Measurements from ENCODE around the gene HSD17B13.

GRCh38 chr4:84734837-84735214, 151.9 kb downstream of the CDS1 start:
- PRO-cap = no peak

DNA sequence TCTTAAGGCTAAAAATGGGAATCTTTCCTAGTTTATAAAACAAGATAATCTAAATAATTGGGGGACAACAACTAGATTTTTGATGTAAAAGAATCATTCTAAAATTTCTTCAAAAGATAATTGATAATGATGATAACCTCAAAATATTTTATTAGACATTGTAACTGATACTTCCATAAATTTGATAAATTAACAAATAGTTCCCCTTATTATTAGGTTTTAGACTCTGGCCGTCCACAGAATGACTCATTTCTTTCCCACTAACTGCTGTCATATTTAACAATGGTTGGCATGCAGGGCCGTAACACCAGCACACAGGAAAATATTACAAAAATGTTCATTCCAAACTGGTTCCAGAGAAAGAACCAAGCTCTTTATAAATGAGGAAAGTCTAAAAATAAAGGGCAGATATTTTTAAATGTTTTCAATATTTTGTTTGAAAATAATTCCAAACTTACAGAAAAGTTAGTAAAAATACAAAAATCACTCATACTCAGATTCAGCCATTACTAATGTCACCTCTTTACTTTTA, 28.2 kb downstream of the WDFY3 start:
- PRO-cap = bidirectional peak, plus-strand start at position 340 of the sequence, minus-strand start at position 248 of the sequence

GRCh38 chr4:84965498-84966513, 684 bp downstream of the WDFY3 start:
- PRO-cap = no peak

DNA sequence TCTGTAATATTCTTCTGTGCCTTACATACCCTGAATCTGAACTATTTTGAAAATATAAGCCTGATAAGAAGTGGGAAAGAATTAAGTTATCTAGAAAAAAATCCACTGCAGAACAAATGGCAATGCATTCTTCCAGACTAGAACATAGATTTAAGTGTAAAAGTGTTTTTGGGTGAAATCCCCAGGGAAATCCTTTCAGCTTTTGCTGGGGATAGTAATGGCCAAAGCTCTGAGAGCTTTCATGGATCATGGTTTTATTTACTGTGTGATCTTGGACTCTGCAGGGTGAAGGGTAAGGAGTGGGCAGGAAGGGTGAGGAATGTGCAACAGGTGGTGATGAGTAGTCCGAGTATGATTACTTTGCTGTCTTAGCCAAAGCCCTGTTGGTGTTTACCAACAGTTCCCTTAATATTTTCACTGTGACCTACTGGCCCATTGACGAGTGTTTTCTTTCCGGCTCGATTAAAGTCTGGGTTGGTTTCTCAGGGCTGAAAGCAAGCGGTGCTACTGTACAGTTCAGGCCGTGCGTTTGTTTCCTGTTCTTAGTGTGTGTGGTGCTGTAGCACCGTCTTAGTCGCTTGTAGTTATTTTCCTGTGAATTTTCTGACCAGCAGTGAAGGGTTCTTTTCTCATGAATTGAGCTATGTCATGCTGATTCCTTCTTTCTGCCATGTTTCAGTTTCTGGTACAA, 2.5 kb downstream of the ARHGAP24 start:
- PRO-cap = no peak

GRCh38 chr4:85932273-85932742, 427.5 kb downstream of the MAPK10 start:
- PRO-cap = no peak

DNA sequence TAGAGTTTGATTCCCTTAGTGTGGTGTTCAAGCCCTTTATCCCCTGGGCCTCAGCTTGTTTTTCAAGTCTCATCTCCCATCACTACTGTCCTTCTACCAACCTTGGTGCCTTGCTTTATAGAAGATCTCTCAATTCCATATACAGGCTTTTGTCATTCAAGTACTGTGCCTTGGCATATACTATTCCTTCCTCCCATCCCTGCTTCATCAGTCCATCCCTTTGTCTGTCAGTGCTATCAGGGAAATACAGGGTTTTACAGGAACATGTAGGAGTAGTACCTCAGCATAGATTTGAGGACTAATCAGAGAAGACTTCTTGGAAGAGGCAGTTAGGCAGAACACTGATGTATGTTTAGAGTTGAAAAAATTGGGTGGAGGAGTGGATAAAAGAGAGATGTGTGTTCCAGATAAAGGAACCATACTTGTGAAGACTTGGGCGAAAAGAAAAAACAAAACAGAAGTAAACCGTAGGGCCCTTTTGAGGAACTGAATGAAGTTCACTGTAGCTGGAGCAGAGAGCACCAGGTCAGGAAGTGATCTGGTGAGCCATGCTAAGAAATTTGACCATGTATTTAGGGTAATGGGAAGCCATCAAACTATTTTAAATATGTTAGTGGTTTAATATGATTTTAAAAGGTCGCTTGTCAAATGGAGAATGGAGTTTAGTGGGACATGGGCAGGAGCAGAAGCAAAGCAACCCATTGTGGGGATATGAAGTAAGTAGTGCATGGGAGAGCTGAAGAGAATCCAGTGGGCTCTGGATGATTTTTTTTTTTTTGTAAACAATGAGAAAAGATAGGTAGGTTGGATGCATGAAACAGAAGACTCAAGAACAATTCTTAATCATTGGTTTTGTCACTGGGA, 32.3 kb downstream of the AFF1 start:
- PRO-cap = no peak

- PRO-cap = no peak
Measured at GRCh38 chr4:87012681-87013276, 78.0 kb downstream of the AFF1 start.

DNA sequence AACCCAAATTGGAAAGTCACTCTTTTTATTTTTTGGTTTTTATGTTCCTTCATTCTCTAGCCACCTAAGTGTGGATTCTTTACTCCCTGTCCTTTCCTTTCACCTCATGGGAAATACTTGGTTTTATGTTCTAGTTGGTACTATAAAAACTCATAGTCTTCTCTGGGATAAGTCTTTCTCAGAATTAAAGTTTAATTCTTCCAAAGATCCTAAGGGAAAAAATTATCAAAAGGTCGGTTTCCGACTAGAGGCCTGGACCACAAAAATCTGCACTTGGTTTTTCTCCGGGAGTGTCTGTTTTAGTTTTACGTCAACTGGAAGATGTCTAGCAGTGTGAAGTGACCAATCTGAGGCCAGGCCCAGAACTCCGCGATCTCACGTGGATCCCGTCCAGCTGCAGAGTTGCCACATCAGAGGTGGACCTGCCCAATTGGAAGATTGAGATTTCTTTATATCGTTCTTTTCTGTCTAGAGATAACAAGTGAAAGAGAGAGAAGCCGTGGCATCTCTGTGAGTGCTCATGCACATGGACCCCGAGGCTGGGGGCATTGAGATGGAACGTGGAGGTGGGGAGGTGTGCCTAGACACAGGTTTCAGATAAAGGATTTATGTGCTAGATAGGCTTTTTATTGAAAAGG, 115.7 kb downstream of the AFF1 start:
- PRO-cap = no peak

- PRO-cap = no peak
Measured at GRCh38 chr4:87125604-87126494, 94.6 kb downstream of the KLHL8 start.

GRCh38 chr4:87127531-87128005, 92.8 kb downstream of the KLHL8 start:
- PRO-cap = no peak

GRCh38 chr4:87322515-87323292, at the start of gene HSD17B13:
TSS of gene HSD17B13 (minus strand) at chr4:87322882.
- PRO-cap = no peak

DNA sequence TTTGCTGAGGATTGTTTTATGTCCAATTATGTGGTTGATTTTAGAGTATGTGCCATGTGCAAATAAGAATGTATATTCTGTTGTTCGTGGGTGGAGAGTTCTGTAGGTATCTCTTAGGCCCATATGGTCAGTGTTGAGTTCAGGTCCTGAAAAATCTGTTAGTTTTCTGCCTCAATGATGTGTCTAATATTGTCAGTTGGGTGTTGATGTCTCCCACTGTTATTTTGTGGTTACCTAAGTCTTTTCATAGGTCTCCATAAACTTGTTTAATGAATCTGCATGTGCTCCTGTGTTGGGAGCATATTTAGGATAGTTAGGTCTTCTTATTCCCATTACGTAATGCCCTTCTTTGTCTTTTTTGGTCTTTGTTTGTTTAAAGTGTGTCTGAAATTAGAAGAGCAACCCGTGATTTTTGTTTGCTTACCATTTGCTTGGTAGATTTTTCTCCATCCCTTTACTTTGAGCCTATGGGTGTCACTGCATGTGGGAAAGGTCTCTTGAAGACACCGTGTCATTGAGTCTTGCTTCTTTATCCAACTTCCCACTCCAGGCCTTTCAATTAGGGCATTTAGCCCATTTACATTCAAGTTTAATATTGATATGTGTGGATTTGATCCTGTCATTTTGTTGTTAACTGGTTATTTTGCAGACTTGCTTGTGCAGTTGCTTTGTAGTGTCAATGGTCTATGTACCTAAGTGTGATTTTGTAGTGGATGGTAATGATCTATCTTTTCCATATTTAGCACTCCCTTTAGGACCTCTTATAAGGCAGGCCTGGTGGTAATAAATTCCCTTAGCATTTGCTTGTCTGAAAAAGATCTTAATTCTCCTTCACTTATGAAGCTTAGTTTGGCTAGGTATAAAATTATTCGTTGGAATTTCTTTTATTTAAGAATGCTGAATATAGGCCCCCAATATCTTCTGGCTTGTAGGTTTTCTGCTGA, 10.2 kb upstream of the HSD17B13 start:
- PRO-cap = no peak

DNA sequence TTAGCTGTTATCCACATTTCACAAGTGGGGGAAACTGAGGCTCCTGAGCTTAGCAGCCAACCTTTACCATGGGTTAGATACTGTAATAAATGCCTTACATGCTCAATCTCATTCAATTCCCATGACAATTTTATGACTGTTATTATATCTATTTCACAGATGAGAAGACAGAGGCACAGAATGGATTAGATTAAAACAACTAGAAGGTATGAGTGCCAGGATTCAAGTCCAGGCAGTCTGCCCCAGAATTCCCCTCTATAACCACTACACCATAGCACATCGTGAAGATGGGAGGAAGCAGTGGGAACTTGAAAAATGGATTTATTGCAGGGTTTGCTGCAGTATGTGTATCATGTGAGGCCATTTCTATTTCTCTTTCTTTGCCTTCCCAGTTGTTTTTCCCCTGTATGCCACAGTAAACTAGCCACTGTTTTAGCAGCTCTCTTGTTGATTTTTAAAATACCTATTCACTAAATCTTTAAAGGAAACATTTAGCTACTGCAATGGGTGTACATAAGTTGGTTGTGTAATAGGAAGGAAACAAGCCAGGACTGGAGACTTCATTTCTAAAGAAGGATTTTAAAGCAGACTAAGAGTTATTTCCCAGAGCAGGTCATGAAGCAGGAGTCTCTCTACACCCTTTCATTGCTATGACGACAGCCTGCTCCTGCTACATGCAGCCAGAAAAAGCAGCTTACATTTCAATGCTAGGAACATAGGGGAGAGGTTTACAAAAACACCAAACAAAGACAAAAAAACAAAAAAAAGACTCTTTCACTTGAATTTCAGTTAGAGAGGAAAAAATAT, 3.8 kb downstream of the SPARCL1 start:
- PRO-cap = bidirectional peak, plus-strand start at position 606 of the sequence, minus-strand start at position 647 of the sequence

GRCh38 chr4:87924048-87924531, 51.4 kb upstream of the SPP1 start:
- PRO-cap = no peak

- PRO-cap = no peak
Measured at GRCh38 chr4:88046372-88047424, 39.3 kb downstream of the PKD2 start.

- PRO-cap = no peak
Measured at GRCh38 chr4:88061646-88062184, 54.3 kb downstream of the PKD2 start.

DNA sequence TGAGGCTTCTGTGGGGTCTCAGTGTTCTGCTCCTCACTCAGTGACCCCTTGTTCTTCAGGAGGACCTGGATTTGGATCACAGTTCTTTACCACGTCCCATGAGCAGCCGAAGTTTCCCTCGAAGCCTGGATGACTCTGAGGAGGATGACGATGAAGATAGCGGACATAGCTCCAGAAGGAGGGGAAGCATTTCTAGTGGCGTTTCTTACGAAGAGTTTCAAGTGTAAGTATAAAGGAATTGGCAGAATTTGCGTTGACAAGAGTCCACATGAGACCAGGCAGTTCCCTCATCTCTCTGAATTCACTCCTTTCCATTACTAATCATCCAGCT, 60.4 kb downstream of the PKD2 start:
- PRO-cap = no peak

- PRO-cap = no peak
Measured at GRCh38 chr4:88320496-88321293, 36.3 kb upstream of the PPM1K start.

DNA sequence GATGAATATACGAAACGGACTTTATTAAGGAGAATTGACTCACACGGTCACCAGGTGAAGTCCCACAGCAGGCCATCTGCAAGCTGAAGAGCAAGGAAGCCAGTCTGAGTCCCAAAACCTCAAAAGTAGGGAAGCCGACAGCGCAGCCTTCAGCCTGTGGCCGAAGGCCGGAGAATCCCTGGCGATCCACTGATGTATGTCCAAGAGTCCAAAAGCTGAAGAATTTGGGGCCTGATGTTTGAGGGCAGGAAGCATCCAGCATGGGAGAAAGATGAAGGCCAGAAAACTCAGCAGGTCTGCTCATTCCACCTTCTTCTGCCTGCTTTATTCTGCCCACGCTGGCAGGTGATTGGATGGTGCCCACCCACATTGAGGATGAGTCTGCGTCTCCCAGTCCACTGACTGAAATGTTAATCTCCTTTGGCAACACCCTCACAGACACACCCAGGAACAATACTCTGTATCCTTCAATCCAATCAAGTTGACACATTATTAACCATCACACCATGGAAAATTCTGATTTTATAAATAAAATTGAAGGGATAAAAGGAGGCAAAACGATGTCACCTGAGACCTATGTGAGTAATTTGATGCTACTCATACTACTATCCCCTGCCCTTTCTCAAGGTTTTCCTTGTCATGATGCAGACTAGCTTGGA, 9.5 kb upstream of the PIGY start:
- PRO-cap = no peak

DNA sequence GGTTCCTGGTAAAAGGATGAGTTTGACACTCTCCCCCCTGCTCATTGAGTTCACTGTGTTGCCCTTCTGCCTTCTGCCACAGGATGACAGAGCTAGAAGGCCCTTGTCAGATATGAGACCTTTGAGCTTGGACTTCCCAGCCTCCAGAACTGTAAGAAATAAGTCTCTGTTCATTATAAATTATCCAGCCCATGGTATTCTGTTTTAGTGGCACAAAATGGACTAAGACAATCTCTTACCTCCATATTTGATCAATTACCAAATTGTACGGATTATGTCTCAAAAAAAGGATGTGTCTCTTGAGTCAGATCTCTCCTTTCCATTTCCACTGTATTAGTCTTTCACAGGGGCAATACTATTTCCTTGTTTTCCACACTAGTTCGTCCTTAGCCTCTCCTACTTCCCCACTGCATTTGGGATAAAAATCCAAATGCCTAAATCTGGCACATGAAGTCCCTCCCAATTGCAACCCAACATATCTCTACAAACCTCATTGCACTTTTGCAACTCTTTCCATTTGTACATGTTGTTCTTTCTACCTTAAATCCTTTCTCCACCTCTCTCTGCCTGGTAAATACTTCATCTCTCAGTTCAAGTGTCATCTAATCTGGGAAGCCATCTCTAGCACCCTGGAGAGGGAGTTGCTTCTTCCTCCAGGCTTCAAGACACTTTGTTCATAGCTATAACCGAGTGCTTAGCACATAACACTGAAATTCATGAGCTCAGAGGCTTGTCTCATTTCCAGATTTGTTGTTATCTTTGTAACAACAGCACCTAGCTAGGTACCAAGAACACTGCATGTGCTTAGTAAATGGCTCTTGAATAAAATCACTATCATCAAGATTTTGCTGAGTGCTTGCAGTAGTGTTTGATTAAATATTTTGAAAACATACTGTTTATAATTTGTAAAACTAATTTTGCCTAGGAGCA, 114.6 kb upstream of the NAP1L5 start:
- PRO-cap = no peak

Measured in parotid gland (tissue), 1 donor.